CMK (cell line): ENCODE measurements around the genes CLIP3, WDR62, OVOL3, ZNF566 and ZNF383.

DNA sequence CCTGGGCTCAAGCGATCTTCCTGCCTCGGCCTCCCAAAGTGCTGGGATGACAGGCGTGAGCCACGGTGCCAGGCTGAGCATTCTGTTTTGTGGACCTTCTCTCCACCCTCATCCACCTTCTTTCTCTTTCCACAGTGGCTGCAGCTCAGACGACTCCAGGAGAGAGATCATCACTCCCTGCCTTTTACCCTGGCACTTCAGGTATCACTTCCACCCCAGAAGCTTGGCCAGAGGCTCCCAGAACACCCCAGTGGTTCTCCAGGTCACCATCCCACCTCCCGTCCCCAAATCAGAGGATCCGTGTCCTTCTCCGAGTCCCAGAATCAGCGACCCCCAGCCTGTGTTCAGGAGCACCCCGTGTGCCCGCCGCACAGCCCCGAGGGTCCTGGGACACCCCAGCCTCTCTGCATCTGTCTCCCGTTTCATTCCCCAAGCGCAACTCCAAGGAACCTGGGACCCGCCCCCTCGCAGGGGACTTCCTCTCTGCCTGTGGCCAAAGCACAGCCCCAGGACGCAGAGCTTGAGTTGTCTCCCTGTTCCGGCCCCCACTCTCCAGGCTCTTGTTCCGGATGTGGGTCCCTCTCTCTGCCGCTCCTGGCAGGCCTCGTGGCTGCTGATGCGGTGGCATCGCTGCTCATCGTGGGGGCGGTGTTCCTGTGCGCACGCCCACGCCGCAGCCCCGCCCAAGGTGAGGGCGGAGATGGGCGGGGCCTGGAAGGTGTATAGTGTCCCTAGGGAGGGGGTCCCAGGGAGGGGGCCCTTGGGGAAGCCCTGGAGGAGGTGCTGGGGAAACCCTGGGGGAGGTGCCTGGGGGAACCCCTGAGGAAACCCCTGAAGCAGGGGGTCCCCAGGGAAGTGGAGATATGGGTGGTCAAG, 1.1 kb downstream of the HCST start:
- RRBS: no CpG with 5 or more reads among the region's 33 CpGs

DNA sequence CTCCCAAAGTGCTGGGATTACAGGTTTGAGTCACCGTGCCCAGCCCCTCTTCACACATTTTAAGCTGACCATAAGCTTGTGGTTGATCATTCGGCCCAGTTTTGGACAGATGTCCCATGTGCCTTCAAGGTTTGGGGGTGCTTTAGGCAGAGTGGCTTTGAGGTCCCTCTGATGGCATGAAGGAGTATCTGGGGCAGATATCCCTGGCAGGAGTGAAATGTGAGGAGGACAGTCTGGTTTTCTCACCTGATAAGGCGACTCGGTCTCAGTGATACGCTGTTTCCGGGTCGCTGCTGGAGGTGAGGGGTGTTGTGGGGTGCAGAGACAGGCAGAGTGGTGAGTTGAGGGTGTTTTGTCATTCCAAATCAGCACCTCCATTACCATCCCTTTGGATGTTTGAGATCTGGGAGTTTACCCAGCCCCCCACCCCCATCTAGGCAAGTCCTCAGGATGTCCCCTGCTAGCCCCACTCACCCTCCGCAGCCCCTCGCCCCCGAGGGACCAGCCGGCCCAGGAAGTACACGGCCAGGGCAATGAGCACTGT, 1.1 kb downstream of the TYROBP start:
- RRBS: 25% methylated on average over 2 of the region's 12 CpGs

GRCh38 chr19:36032088-36033190, at the start of gene CLIP3:
Gene CLIP3 (minus strand): TSS chr19:36032873.
- RRBS: 95% methylated on average over 25 of the region's 61 CpGs

DNA sequence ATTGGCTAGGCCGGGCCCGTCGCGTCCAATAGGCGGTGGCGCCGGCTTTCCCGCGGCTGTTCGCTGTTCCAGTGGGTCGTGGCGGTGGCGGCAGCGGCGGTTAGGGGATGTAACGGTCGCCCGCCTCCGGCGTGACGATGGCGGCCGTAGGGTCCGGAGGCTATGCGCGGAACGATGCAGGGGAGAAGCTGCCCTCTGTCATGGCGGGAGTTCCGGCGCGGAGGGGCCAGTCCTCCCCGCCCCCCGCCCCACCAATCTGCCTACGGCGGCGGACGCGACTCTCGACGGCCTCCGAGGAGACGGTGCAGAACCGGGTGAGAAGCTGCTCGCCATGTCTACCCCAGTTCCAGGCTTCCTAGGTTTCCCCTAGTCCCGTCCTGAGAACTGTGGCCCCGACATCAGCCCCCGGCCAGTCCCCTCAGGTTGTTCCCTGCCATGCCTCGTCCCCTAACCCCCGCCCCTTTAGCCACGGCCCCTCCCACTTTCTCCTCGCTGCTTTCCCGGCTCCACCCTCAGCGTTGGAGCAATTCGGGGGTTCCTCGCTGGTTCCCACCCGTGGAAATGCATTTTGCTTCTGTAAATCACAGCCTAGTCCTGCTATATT, at the start of gene WDR62:
Gene WDR62, plus strand, starts transcription at position 63 of the 604 bp plus-strand sequence.
- RRBS: under 1% methylated on average over 32 of the region's 56 CpGs

GRCh38 chr19:36110632-36111435, at the start of gene OVOL3:
Gene OVOL3 (plus strand): TSS chr19:36111143.
- RRBS: 96% methylated on average over 4 of the region's 11 CpGs

DNA sequence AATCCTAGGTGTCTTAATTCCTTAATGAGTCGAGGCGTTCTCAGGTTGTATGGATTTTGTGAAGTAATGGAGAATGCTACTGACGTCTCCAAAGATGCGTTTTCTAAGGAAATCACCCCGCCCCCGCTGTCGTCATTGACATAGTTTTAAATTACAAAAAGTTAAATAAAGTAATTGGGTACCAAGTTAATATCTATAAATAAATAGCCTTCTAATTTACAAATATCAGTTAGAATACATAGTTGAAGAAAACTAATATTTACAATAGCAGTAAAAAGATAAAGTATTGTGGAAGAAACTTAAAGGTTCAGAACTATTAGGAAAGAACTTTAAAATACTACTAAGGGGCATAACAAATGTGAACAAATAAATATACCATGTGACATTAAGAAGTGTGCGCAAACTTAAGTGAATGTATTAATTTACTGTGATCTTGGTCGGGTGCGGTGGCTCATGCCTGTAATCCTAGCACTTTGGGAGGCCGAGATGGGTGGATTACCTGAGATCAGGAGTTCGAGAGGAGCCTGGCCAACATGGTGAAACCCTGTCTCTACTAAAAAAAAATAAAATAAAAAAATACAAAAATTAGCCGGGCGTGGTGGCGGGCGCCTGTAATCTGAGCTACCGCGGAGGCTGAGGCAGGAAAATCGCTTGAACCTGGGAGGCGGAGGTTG, 1.2 kb downstream of the ZNF146 start:
- RRBS: no CpG with 5 or more reads among the region's 20 CpGs

- RRBS: no CpG with 5 or more reads among the region's 6 CpGs
Measured at GRCh38 chr19:36377904-36378353, 1.1 kb downstream of the ZFP14 start.

- RRBS: 0% methylated on average over 2 of the region's 60 CpGs
Measured at GRCh38 chr19:36488640-36489757, at the start of gene ZNF566. Gene ZNF566 (minus strand): TSS chr19:36489561.

DNA sequence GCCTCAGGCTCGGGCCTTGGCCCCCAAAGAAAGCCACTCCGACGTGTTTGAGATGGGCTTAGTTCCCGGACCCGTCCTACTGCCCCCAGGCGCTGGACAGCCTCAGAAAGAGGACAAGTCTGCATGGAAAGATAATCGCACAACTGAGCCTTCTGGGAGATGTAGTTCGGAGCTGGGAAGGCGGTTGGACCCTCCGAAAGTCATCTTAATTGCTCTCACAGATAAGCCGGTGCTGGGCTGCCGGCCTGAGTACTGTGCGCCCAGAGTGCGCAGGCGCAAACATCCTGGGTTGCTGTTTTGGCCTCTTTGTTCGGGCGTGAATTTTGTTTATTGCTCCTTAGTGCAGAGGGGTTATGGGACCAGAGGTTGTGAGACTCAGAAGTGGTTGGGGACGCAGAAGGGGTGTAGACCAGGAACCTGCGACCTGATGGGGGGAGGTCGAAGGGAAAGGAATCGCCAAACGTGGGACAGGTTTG, 435 bp upstream of the ZNF566 start:
- RRBS: no CpG with 5 or more reads among the region's 22 CpGs

- RRBS: 43% methylated on average over 1 of the region's 15 CpGs
Measured at GRCh38 chr19:36573917-36574617, 975 bp upstream of the ZNF529 start.

GRCh38 chr19:37217543-37218535, at the start of gene ZNF383:
Gene ZNF383 (plus strand): TSS chr19:37218214.
- RRBS: no CpG with 5 or more reads among the region's 50 CpGs

DNA sequence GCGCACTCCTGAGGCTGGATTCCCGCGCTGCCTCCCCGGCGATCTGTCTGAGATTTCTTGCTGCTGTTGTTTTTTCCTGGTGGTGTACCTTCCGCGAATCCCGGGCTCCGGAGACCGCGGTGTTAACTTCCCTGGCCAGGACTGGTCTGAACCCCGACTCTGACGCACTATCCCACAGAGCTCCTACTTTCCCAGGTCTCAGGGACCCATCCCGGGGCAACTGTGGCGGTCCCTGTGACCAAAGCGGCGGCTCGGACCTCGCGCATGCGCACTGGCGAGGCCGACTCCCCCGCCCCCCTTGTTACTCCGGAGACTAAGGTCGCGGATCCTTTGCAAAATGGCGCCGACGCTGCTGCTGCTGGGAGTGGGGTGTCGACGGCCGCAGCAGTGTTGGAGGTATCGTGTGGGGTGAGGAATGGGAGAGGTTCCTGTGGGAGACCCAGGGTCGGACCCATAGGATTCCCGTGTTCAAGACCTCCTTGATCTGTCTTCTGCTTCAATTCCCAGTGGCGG, 30.3 kb upstream of the ZNF875 start:
- RRBS: 94% methylated on average over 14 of the region's 37 CpGs

DNA sequence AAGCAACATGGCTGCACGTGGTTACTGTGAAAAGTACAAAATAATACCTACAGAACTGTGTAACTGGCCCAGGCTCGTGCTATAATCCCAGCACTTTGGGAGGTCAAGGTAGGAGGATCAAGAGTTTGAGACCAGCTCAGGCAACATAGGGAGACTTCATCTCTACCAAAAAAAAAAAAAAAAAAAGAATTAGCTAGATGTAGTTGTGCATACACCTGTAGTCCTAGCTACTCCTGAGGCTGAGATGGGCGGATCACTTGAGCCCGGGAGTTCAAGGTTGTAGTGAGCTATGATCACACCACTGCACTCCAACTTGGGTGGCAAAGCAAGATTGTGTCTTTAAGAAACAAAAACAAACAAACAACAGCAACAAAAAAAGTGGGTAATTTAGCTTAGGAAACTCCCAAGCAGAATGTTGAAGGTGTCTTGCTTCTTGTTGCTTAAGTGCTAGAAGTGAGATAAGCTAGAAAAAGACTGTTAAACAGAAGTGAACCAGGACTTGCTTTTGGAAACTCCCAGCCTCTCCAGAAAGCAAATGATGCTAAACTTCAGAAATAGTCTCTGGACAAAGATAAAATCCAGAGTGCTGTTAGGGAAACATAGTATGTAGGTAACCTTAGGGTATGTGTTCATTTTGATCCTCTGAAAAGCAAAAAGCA, 16.4 kb upstream of the ZNF607 start:
- RRBS: no CpG with 5 or more reads among the region's 4 CpGs

DNA sequence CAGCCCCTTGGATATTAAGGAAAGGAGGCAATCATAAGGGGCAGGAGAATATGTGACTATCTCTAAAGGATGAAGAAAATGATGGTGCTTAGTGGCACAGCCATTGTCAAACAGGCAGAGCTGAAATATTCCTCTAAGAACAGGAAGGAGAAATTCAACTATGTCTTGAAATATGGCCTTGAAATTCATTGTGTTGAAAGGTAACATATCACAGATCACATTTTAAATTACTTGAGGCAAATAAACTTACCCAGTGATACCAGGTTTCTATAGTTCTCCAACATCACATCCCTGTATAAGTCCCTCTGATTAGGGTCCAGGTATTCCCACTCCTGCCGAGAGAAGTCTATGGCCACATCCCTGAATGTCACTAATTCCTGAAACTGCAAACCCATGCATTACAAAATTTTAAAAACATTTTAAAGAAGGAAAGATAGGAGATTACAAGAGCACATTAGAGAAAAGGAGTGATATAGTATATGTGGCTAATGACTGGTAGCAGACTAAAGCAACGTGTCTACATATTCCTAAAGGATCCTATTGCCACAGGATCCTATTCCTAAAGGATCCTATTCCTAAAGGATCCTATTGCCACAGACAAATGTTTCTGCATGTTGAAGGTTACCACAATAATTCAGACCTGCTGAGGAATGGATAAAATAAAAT, 7.9 kb downstream of the ZNF573 start:
- RRBS: no CpG with 5 or more reads among the region's 2 CpGs

DNA sequence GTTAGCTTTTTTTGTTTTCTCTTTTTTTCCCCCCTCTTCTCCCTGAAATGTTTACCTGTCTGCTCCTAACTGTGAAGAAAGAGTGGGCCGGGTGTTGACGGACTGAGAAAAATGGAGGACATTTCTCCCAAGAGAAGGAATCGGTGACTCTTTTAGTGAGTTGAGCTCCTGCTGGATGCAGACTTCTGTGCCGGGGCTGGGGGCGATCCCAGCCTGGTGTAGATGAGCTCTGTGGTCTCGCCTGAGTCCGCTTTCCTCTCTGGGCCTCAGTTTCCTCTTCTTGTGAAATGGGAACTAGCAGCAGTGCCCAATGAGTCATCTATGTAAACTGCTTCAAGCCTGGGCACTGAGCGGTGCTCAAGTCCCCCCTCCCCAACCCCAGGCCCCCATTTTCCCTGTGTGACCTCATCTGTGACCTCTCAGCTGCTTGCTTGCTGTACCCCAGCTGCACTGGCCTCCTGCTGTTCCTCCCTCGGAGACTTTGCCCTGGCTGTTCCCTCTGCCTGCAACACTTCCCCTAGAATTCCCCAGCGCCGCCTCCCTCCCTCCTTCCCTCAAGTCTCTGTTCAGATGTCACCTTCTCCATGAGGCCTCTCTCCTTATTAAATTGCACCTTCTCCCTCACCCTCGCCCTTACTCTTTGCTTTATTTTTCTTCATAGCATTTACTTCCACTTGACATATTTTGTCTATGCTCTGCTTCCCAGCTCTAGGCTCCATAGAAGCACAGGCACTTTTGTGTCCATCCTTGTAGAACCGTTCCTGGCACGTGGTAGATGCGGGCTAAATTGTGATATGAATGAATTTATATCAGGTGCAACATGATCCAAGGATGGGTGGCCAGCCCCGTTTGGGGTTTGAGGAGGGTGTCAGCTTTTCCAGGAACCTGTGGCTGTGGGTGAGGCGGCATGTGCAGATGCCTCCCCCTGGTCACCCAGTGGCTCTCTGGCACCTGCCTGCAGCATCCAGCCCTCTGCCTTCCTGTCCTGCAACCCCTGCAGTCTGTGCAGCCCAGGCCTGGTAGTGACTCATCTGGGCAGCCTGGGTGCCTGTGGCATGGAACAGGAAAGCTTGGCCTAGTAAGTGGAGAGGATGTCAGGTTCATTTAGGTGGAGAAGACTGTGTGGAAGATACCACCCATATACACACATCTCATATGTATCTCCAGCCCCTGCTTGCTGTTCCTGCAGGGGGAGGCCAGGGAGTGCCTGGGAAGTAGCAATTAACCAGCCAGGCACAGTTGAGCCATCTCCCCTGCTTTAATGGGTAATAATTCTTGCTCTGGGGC, 26.2 kb downstream of the SIPA1L3 start:
- RRBS: 92% methylated on average over 3 of the region's 17 CpGs

DNA sequence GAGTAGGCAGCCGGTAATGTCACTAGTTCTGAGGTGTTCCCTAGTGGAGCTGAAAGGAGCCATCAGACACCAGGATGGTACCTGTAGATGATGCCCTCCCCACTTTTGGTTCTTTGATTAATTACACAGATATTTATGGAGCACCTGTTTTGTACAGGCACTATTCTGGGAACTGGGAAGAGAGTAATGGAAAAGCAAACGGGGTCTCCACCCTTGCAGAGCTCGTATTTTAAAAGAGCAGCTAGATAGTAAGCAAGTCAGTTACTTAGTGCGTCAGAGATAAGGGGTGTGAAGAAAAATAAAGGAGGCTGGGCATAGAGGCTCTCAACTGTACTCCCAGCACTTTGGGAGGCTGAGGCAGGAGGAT, 32.8 kb downstream of the SIPA1L3 start:
- RRBS: no CpG with 5 or more reads among the region's 4 CpGs

- RRBS: no CpG with 5 or more reads among the region's 19 CpGs
Measured at GRCh38 chr19:38043675-38044525, 136.9 kb downstream of the SIPA1L3 start.

- RRBS: 89% methylated on average over 15 of the region's 29 CpGs
Measured at GRCh38 chr19:38209124-38209993, 14.7 kb downstream of the DPF1 start.

DNA sequence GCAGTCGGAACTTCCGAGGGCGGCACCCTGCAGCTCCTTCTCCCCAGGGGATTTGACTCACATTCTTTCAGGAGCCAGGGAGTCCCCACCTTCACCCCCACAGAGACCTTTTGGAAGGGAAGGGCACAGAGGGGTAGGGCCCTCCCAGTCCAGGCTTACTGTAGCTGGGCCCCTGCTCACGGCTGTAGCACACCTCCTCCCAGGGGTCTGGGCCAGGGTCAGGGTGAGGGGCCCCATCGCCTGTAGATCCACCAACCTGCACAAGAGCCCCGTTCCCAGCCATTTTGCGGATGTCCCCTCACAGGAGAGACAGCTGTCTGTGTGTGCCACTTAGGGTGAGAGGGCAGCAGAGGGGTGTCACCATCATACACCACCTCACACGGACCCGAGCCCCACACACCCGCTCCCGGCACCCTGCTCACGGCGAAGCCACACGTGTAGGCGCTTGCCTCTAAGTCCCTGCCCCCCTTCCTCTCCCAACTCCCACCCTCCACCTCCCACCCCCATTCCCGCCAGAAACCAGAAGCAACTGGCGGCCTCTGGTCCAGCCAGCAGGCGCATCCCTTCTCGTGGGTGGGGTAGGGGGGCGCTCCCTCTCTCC, 3.9 kb upstream of the DPF1 start:
- RRBS: no CpG with 5 or more reads among the region's 20 CpGs

GRCh38 chr19:38278088-38278701, 13.8 kb downstream of the SPINT2 start:
- RRBS: no CpG with 5 or more reads among the region's 9 CpGs